H9 (cell line): ENCODE measurements around the genes BPIFB4 and CHMP4B.

- PRO-cap = unidirectional peak, minus-strand start at chr20:31843034
Measured at GRCh38 chr20:31842337-31843637, 2.6 kb downstream of the FOXS1 start.

DNA sequence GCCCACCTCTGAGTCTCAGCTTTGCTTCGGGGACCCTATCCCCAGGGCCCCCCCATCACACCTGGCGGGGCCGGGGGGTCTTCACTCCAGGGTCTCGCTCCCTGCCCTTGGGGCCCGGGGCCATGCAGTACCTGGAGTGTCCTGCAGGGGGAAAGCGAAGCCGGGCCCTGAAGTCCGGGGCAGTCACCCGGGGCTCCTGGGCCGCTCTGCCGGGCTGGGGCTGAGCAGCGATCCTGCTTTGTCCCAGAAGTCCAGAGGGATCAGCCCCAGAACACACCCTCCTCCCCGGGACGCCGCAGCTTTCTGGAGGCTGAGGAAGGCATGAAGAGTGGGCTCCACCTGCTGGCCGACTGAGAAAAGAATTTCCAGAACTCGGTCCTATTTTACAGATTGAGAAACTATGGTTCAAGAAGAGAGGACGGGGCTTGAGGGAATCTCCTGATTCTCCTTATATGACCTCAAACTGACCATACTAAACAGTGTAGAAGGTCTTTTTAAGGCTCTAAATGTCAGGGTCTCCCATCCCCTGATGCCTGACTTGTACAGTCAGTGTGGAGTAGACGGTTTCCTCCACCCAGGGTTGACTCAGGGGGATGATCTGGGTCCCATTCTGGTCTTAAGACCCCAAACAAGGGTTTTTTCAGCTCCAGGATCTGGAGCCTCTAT lies 20.6 kb upstream of the HCK start:
- PRO-cap = no peak

GRCh38 chr20:32216277-32217324 lies 8.9 kb downstream of the POFUT1 start:
- PRO-cap = no peak

GRCh38 chr20:32277995-32278761 lies 727 bp downstream of the KIF3B start:
- PRO-cap = no peak

- PRO-cap = no peak
Measured at GRCh38 chr20:32357422-32357695, 772 bp upstream of the ASXL1 start.

DNA sequence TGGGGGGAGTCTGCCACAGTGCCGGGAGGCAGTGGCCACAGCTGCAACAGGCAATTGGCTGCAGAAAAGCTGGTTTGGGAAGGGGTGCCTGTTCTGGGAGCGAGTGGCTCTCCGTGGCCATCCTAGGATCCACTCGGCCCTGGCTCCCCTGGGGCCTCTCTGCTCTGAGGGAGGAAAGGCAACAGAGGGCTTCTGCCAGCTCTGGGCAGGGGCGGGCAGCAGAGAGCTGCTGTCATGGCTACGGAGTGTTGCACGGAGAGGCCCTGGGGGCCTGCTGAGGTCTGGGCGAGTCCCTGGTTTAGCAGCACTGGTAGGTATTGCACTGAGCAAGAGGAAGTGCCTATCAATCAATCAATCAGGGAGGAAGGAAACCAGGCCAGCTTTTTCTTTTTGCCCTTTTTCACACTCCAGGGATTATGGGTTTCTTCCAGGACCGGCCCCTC lies 87.8 kb downstream of the ASXL1 start:
- PRO-cap = no peak

DNA sequence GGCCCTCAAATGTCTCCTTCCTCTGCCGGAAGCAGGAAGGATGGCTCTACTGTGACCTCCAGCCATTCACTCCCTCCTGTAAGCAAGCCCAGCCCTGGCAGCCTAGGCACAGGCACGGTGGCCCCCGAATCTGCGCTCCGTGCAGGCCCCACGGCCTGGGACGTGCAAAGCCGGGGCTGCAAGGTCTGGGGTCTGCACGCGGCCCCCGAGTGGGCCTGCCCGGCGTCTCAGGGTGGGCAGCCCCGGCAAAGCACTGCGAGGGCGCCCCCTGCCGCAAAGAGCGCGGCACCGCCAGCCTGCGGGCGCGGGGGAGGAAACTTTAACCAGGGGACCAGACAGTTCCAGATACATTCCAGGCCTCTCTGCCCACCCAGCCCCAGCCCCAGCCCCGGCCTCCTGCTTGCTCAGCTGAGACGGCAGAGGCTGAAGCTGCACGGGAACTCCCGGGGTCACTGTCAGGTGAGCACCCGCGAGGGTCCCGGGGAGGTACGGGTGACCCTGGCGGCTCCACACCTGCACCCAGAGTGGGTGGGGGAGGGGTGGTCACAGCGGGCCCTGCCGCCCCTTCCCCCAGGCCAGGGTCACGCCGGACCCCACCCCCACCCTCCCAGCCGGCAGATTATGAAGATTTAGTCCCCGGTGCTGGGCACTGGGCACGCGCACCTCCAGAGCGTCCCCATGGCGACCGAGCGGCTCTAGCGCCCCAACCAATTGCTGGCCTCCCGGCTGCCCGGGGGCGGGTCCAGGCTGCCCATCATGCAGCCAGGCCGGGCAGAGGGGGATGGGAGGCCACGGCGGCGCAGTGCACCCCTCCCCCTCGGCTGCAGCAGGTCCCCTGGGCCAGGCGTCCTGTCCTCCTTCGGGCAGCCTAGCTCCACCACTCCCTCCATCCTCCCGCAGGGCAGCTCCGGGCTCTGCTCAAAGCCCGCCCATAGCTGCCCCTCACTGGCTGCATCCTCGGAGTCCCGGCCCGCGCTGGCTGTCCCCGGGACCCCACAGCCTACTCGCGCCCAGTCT lies 99.0 kb downstream of the ASXL1 start:
- PRO-cap = bidirectional peak, plus-strand start at position 350 of the sequence, minus-strand start at position 229 of the sequence; bidirectional peak, plus-strand start at position 802 of the sequence, minus-strand start at position 713 of the sequence

DNA sequence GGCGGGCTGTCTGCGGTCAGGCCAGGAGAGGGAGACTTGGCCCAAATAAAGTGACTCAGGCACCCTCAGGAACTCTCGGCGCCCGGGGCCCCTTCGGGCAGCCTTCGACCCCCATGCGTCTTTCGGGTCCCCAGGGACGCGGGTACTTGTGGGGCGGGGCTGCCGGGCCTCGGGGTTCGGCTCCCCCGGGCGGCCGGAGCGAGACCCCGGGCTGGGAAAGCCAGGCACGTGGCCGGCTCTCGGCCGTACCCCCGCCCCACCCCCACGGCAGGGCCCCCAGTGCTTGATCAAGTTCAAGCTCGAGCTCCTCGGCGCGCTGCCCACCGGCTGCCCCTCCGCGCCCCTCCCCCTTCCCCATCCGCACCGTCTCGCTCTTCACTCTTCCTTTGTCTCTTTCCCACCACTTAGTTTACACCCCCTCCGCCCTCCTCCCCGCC lies 101.1 kb downstream of the NOL4L start:
- PRO-cap = bidirectional peak, plus-strand start outside the sequence, minus-strand start at position 388 of the sequence

- PRO-cap = no peak
Measured at GRCh38 chr20:32509589-32510151, 75.5 kb downstream of the NOL4L start.

DNA sequence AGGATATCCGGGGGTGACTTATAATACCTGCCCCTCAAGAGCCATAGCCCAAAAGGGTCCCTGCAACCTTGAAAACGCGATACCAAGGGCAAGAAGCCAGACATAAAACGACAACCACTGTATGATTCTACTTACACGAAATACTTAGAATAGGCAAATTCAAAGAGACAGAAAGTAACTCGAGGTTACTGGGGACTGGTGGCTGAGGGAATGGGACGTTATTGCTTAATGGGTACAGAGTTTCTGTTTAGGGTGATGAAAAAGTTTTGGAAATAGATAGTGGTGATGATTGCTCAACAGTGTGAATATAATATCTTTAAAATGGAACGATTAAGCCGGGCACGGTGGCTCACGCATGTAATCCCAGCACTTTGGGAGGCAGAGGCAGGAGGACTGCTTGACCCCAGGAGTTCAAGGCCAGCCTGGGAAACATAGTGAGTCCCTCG lies 71.9 kb downstream of the NOL4L start:
- PRO-cap = no peak

DNA sequence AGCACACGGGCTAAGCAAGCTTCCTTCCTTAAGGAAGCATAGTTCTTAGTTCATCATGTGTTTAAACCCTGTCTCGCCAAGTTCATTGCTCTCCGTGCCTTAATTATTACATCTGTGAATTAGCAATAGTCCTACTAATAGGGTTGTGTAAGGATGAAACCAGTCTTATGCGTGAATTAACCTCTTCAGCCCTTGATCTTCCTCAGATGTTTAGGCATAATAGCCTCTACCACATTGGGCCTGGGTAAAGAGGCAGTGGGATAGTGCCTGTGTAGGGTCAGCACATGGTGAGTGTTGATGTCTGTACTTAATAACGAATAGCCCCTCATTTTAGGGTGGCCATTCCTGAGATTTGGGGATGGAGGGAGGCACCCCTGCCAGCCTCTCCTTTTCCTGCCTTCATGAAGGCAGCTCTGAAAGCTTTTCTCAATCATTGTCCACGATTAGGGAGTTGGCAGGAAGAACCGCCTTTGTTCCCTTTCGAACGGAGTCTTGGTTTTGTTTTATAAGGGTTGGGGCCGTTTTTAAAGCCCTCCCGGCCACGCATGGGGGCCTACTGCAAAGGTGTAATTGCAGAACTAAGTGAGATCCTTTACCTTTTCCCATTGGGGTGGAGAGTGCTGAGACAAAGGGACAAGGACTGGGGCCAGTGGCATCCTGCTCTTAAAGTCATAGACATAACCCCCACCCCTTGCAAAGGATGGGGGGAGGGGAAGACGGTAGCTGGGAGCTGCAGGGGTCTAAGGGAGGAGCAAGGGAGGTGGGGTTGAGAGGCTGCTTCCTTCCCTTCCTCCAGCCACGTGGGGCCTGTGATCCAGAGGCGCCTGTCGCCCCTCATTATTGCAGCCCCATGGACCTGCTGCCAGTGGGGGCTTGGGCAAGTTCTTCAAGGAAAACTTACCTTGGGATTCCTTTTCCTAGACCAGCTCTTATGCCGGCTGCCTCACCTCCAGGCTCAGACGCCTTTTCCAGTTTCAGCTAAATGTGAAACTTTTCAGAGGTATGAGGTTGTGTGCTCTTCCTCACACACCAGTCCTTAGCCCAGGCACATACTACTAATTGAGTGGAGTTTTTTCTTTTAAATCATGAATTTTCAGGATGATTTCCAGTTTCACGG lies 2.3 kb downstream of the DNMT3B start:
- PRO-cap = bidirectional peak, plus-strand start at position 799 of the sequence, minus-strand start at position 415 of the sequence

DNA sequence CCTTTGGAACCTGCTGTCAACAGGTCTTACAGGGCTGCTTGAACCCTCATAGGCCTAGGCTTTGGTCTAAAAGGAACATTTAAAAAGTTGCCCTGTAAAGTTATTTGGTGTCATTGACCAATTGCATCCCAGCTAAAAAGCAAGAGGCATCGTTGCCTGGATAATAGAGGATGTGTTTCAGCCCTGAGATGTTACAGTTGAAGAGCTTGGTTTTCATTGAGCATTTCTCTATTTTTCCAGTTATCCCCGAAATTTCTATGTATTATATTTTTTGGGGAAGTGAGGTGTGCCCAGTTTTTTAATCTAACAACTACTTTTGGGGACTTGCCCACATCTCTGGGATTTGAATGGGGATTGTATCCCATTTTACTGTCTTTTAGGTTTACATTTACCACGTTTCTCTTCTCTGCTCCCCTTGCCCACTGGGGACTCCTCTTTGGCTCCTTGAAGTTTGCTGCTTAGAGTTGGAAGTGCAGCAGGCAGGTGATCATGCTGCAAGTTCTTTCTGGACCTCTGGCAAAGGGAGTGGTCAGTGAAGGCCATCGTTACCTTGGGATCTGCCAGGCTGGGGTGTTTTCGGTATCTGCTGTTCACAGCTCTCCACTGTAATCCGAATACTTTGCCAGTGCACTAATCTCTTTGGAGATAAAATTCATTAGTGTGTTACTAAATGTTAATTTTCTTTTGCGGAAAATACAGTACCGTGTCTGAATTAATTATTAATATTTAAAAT lies 9.3 kb upstream of the EFCAB8 start:
- PRO-cap = no peak

GRCh38 chr20:33079351-33079872 lies at the start of gene BPIFB4:
TSS of gene BPIFB4 (plus strand) at chr20:33079643.
- PRO-cap = no peak

DNA sequence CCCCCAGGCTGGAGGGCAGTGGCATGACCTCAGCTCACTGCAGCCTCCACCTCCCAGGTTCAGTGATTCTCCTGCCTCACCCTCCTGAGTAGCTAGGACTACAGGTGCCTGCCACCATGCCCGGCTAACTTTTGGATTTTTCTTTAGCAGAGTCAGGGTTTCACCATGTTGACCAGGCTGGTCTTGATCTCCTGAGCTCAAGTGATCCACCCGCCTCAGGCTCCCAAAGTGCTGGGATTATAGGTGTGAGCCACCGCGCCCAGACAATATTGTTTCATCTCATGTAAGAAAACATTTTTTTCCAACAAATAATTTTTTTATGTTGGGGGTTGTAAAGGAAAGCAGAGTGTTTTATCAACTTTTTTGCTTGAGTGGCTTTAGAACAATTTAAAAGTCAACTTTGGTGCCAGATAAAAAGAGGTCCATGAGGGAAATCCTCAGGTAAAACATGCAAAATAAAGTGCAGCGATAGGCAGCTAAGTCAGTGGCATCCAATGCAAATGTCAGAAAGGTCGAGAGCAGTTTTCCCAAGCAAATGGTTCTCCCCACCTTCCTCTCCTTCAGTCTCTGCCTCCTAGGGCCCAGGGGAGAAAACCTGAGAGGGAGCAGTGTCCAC lies 43.1 kb downstream of the CDK5RAP1 start:
- PRO-cap = no peak

DNA sequence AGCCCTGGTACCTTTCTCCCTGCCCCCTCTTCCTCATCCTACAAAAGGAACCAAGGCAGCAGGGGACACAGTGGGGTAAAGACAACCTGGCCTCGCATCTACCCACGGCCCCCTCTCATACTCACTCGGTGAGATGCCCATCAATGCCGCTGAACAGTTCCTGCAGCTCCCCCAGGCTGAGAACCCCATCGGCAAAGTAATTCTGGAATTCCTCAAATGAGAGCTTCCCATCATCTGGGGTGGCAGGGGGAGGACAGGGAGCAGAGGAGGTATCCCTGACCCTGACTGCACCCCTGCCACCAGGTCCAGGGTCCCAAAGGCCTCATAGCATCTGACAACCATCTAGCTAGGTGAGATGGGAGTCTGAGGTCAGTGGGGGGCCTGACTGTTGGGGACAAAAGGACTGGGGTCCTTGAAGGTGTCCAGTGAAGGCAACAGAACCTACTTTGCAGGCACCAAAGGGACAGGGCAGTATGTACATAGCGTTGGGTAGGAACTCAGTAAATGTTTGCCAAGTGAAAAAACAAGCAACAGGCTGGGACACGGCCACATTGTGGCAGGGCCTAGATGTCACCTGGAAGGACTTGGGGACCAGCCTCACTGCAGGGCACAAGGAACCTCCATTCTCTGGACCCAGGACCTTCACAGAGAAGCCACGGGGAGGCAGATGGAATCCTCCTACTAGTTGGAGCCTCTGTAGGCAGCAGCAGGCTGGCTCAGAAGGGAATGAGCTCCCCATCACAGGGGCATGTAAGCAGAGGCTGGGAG lies 3.5 kb downstream of the NECAB3 start:
- PRO-cap = no peak

GRCh38 chr20:33672515-33673215 lies 1.6 kb downstream of the NECAB3 start:
- PRO-cap = no peak

DNA sequence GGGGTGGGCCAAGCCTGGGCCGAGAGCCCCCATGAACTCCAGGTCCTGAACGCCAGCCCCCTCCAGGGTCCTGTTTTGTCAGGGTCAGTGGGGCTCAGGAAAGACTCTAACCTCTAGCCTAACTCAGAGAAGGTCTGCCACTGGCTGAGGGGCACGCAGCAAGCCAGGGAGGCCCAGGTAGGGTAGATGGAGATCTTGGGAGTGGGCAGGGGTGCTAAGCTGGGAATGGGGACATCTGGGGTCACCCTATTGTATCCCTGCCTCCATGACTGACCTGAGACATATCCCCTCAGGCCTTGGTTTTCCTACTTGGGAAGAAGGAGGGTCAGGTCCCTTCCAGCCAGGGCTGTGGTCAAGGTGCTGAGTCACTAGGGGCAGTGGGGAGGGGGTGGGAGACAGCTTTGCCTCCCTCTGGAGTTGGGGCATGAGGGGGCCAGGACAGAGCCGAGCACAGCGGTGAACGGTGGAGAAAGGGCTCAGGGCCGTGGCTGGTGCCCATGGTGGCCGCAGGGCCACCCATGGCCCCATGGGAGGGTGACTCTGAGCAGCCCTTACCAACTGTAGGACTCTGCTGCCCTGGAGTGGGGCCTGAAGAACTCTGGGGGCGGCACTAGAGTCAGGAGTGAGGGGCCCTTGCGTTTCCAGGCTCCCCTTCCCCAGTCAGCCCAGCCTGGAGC lies 844 bp downstream of the NECAB3 start:
- PRO-cap = bidirectional peak, plus-strand start at position 436 of the sequence, minus-strand start at position 291 of the sequence

DNA sequence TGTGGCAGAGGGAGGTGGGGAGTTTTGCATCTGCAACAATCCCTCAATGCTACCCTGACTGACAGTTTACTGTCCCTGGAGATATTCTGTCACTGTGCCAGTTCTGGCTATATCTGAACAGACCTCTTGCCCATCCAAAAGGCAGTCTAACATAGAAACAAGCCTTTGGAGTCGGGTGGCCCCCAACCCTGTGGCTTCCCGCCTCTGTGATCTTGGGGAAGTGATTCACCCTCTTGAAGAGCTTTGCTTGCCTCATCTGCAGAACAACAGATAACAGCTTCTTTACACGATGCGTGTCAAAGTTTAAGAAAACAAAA lies 3.8 kb upstream of the E2F1 start:
- PRO-cap = no peak

DNA sequence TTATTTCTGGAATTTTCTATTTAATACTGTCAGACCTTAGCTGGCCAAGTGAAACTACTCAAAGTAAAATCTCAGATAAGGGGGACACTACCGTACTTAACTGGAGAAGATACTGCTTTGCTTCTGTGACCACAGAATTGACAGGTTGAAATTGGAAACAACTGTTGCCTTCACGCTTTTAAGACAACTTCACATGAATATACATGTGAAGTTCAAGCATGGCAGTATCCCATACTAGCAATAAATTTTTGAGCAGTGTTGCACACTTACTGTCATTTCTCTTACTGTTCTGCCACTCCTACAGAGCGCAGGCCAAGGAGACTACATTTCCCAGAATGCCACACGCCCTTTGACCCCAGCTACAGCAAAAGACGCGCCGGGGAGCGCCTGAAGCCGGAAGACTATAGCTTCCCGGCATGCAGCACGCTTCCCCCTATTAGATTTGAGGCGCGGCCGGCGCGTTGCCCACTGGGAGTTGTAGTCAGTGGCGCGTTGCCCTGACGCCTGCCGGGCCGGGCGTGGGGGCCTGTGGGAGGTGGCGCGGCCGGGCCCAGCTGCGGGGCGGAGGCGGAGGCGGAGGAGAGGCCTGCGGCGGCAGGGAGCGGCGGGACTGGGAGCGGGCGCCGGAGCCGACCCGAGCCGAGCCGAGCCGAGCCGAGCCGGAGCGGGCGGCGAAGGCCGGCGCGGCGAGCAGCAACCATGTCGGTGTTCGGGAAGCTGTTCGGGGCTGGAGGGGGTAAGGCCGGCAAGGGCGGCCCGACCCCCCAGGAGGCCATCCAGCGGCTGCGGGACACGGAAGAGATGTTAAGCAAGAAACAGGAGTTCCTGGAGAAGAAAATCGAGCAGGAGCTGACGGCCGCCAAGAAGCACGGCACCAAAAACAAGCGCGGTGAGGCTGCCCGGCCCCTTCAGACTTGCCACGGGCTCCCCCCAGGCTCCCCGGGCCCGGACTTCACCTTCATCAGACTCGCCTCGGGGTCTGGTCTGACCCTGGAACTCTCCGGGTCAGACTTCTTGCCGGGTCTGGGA lies at the start of gene CHMP4B:
Gene CHMP4B, plus strand, starts transcription at position 579 of the 1,029 bp plus-strand sequence.
- PRO-cap = unidirectional peak, plus-strand start at position 581 of the sequence; unidirectional peak, plus-strand start at position 626 of the sequence; unidirectional peak, plus-strand start at position 693 of the sequence

- PRO-cap = no peak
Measured at GRCh38 chr20:33828153-33828861, 17.2 kb downstream of the CHMP4B start.